ENCODE results near the gene CACNG1.

DNA sequence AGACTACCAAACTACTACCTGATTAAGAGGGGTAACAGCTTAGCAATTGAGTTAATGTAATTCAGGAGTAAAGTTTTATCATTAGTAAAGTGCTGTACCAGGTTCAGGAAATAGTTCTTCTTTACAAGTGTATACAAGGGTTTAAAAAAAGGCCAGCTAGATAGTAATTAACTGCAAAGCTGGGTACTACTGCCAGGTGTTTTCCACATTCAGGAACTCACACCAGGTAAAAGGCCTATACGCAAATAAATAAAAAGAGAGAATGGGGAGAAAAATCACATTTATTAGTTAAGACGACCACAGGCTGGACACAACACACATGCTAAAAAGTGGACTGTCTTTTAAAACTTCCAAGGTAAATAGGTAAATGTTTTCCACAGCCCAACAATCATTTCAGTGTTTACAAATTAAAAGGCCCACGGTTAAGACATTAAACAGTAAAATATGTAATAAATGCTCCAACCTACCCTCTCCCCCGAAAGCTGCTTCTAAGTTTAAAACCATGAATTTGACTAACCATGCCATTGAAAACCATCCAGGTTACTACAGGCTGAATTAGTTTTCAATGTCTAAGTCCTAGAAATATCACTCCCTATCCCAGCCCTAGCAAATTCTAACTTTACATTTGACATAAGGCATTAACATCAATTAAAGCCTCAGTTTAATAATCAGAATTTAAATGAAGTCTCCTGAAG lies 1.3 kb upstream of the POLG2 start:
- PRO-cap, result no peak

DNA sequence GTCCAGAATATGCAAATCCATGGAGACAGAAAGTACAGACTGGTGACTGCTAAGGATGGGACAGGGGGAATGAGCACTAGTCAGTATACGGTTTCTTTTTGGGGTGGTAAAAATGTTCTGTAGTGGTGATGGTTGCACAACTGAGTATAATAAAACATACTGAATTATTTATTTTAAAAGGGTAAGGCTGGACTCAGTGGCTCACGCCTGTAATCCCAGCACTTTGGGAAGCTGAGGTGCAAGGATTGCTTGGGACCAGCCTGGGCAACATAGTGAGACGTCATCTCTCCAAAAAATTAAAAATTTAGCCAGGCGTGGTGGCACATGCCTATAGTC lies 29.2 kb downstream of the CEP95 start:
- PRO-cap, result no peak

- PRO-cap, result no peak
These were observed 38.9 kb downstream of the CEP95 start for GRCh38 chr17:64545504-64546319.

GRCh38 chr17:64661759-64662146 lies 354 bp downstream of the SMURF2 start:
- PRO-cap, result bidirectional peak, plus-strand start at chr17:64662078, minus-strand start at chr17:64662008

DNA sequence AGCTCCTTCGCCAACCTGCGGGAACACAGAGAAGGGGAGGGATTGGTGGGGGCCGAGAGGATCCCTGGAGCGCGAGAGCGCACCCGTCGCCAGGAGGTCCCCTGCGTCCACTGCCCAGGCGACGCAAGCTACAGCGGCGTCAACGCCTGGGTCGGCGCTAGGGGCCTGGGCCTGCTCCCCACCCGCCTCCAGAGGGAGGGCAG lies 118.8 kb upstream of the SMURF2 start:
- PRO-cap, result no peak

DNA sequence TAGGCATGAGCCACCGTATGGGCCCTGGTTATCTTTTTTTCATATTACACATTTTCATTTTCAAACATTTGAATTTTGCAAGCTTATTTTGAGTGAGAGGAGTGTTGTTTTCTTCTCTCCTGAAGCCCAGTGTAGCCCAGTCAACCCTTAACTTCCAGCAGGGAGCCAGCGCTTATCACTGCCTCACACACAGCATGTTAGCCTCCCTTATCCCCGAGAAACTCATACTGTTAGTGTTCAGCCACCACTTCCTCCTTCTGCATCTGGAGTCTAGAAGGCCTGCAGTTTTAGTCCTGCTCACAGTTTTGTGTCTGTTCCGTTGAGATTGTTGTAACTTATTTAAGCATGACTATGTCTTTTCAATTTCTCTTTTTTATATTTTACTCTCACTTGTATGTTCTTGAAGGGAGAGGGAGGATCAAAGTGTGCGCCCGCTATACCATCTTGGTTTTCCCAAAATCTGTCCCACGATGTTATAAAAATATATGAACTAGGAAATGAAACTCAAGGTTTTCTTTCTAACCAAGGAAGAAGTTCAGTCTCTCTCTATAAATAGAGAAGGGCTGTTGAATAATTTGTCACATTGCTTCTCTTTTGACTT lies 3.7 kb upstream of the LRRC37A3 start:
- PRO-cap, result no peak

GRCh38 chr17:64969926-64970489 lies 50.7 kb upstream of the LRRC37A3 start:
- PRO-cap, result no peak

GRCh38 chr17:65022817-65023694 lies 33.5 kb downstream of the GNA13 start:
- PRO-cap, result no peak

- PRO-cap, result no peak
These were observed 6.0 kb upstream of the GNA13 start for GRCh38 chr17:65062511-65062965.

DNA sequence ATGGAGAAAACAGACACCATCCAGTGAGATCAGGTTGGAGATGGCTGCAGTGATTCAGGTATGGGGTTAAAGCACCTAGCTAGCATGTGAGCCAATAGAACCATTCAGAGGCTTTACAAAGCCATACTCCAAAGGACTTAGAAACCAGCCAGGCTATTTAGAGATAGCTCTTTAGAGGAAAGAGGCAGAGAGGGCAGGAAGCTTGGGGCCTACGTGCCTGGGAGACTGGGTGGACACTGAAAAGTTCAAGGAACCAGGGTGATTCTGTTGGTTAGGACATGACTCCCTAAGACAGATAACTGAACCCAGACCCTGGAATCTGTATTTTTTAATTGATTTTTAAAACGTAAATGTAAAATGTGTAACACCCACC lies 16.0 kb upstream of the GNA13 start:
- PRO-cap, result no peak

DNA sequence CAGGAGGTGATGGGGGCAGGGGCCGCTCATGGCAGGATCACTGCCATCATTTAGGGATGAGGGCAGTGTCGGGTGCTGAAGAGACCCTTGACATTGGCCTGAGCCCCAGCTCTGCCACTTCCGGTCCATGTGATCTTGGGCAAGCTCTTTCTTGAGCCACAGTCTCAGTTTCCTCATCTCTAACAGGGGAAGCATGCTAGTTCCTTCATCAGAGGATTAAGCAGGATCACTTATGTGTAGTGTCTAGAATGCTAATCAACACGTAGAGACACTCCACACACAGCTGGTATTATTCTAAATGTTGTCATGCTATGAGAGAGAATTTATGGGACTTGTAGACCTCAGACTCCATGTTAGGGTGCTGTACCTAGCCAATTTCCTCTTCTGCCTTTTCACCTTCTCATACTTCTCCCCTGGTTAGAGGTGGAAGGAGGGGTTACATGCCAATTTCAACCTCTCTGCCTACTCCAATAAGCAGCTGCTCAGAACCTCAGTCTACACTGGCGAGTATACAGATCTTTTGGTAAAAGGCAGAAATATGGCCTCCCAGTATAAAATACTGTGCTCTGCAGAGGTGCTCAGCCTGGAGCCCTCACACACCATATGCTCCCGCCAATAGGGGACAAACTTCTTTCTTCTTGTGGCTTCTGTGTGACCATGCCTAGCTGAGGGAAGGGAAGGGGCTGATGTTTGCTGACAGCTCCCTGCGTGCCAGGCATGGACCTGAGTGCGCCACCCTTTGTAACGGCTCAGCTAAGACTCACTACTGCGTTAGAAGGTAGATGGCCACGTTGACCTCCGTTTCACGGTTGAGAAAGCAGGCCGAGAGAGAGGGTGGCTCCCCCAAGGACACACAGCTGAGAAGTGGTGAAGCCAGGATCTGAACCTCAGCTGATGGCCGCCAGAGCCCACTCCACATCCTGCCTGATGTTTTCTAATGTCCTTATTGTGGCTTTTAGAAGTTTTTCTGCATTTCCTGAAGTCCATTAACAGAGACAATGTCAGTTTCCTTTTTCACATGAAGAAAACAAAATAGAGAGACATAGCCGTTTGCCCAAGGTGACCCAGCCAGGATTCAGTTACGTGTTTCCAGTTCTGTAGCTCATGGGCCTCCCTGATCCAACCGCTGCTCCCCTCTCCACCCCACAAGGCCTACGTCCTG lies 44.8 kb downstream of the RGS9 start:
- PRO-cap, result no peak

GRCh38 chr17:65455913-65456448 lies 105.5 kb downstream of the AXIN2 start:
- PRO-cap, result no peak

DNA sequence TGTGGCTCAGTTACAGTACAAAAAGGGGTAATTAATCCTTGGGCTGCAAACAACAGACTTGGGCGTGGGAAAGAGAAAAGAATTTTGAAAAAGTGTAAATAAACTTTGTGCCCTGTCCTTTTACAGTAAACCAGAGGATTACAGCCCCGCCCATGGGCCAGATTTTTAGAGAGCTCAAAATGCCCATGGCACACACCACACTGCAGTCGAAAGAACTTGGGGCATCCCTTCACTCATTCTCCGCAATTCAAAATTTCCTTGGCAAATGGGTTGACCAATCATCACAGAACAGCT lies 73.2 kb upstream of the AXIN2 start:
- PRO-cap, result no peak

GRCh38 chr17:65799927-65800277 lies 238.5 kb upstream of the AXIN2 start:
- PRO-cap, result no peak

DNA sequence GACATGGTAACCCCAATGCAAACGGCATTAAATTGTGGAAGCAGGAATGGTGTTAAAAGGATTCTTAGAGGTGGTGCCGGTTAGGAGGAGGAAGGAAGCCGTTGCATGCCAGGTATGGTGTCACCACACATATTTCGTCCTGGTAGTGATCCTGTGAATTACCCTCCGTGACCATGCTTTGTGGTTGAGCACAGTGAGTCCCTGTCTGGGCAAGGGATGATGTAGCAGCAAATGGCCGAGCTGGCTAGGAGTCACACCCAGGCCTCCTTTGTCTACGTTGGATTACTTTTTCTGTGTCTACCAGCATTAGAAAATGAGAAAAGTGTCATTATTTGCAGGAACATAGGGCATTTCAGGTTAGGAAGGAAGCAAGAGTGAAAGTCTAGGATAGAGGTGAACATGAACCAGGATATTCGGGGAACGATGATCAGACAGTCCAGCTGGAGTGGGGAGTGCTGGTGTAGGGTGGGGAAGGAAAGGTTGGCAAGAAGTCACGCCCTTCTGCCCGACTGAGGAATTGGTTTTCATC lies 123.4 kb downstream of the PRKCA start:
- PRO-cap, result no peak

- PRO-cap, result no peak
These were observed 255.5 kb upstream of the CACNG5 start for GRCh38 chr17:66579391-66579908.

- PRO-cap, result no peak
These were observed 44.8 kb upstream of the CACNG5 start for GRCh38 chr17:66789834-66790725.

DNA sequence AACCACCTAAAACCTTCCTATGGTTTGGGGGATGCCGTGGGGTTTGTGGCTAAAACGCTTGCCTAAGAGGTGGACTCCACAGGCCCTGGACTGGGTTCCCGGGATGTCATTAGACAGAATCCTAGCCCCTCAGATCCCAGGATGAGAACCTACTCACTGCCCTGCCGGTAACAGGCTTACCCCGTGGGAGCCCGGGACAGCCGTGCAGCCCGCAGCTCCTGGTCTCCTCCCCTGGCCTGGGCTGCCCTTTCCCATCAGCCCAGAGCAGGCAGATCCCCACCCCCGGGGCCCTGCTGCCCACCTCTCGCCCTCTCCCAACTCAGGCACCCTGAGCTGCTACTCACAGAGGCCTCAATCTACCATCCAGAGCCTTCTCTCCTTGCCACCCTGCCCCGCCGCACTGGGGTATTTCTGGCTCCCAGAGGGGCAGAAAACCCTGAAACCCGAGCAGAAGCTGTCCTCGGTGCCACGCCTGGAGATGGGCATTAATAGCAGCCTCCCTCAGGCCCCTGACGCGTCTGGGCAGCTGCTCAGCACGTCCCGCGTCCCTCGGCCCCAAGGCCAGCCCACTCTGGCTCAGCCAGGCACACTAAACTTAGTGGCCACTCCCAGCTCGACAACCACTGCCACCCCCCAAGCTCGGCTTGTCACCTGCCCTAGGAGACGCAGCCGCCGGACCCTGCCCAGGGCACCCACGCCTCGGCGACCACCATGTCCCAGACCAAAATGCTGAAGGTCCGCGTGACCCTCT lies at the start of gene CACNG1:
Gene CACNG1, plus strand, starts transcription at position 605 of the 751 bp plus-strand sequence.
- PRO-cap, result no peak

- PRO-cap, result no peak
These were observed 26.2 kb downstream of the CACNG1 start for GRCh38 chr17:67070444-67071060.

DNA sequence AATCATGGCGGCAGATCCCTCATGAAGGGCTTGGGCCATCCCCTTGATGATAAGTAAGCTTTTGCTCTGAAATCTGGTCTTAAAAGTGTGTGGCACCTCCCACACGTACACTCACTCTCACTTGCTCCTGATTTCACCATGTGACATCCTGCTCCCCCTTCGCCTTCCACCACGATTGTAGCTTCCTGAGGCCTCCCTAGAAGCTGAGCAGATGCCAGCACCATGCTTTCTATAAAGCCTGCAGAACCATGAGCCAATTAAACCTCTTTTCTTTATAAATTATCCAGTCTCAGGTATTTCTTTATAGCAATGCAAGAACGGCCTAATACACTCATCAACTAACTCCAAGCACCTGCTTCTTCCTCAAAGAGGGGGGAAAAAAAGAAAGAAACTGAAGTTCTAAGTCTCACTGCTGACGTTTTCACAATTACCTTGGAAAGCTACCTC lies 88.0 kb downstream of the HELZ start:
- PRO-cap, result no peak